ENCODE measurements around the gene CNNM3.

- PRO-cap = no peak
- RAMPAGE, long total RNA, 4 experiments = no peak in any of the 4 experiments
Measured at GRCh38 chr2:96761344-96761655, 598 bp downstream of the CNNM4 start.

DNA sequence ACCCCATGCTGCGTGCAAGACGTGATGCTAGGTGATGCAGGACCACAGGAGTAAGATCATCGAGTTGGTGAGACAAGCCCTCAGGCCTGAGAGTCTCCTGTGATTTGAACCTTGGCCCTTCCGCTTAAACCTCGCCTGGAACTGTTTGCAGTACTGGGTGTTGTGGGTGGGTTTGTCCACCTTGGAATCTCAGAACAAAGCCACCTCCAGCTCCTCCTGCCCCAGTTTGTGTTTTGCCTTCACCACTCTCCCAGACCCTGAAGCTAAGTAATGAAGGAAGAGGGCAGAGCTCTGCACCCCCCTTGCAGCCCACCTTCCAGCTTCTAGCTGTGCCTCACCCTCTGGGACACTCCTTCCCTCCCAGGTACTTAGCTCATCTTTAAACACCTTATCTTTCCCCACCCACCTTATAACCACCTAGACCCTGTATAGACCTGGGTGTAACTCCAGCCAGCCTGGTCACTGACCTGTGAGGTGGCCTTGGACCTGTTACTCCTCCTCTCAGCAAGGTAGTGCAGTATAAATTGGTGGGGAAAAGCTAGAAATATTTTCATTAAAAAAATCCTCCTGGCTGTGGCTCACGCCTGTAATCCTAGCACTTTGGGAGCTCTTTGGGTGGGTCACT, 6.6 kb downstream of the CNNM4 start:
- PRO-cap = no peak
- RAMPAGE, long total RNA, 4 experiments = no peak in any of the 4 experiments

- PRO-cap = no peak
- RAMPAGE, long total RNA, 4 experiments = no peak in any of the 4 experiments
Measured at GRCh38 chr2:96789400-96789649, 26.7 kb upstream of the CNNM3 start.

- PRO-cap = bidirectional peak, plus-strand start at chr2:96816253, minus-strand start at chr2:96816042
- RAMPAGE, long total RNA, 4 experiments = no peak in any of the 4 experiments
Measured at GRCh38 chr2:96816197-96816993, at the start of gene CNNM3. TSS of gene CNNM3 (plus strand) at chr2:96816268.

- PRO-cap = no peak
- RAMPAGE, long total RNA, 4 experiments = no peak in any of the 4 experiments
Measured at GRCh38 chr2:96866201-96867459, 3.2 kb downstream of the SEMA4C start.

DNA sequence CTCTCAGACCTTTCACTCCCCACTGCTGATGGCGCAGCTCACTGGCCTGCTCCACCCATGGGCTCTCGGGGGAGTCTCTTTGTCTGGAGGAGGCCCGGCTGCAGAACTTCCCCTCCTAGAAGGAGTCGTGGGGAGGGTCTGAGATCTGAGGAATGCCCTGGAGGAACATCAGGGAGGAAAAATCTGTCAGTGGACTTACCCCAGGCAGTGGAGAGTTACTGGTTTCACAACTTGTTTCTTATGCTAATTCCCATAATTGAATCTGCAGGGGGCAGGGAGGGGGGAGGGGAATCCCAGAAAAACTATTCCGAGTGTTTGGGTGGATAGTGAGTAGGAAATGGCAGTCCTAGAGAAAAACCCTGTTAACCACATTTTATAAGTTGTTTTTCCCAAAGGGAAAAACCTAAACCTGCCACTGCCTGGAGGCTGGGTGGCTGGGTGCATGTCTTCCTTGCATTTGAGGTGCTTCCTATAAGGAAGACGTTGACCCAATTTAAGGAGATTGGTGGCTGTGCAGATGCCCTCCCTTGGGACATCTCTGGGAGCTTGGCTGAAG, 11.7 kb upstream of the SEMA4C start:
- PRO-cap = no peak
- RAMPAGE, long total RNA, 4 experiments = no peak in any of the 4 experiments

- PRO-cap = no peak
- RAMPAGE, long total RNA, 4 experiments = no peak in any of the 4 experiments
Measured at GRCh38 chr2:97200141-97200695, 87.3 kb downstream of the ANKRD36 start.

- PRO-cap = no peak
- RAMPAGE, long total RNA, 4 experiments = no peak in any of the 4 experiments
Measured at GRCh38 chr2:97213308-97213751, 100.4 kb downstream of the ANKRD36 start.

- PRO-cap = no peak
- RAMPAGE, long total RNA, 4 experiments = no peak in any of the 4 experiments
Measured at GRCh38 chr2:97740979-97741483, 27.7 kb downstream of the ZAP70 start.

GRCh38 chr2:97757080-97757538, 43.7 kb downstream of the ZAP70 start:
- PRO-cap = no peak
- RAMPAGE, long total RNA, 4 experiments = no peak in any of the 4 experiments

- PRO-cap = no peak
- RAMPAGE, long total RNA, 4 experiments = no peak in any of the 4 experiments
Measured at GRCh38 chr2:97869053-97869951, 126.4 kb downstream of the TMEM131 start.

- PRO-cap = no peak
- RAMPAGE, long total RNA, 4 experiments = no peak in any of the 4 experiments
Measured at GRCh38 chr2:98149300-98149834, 62.4 kb downstream of the VWA3B start.

DNA sequence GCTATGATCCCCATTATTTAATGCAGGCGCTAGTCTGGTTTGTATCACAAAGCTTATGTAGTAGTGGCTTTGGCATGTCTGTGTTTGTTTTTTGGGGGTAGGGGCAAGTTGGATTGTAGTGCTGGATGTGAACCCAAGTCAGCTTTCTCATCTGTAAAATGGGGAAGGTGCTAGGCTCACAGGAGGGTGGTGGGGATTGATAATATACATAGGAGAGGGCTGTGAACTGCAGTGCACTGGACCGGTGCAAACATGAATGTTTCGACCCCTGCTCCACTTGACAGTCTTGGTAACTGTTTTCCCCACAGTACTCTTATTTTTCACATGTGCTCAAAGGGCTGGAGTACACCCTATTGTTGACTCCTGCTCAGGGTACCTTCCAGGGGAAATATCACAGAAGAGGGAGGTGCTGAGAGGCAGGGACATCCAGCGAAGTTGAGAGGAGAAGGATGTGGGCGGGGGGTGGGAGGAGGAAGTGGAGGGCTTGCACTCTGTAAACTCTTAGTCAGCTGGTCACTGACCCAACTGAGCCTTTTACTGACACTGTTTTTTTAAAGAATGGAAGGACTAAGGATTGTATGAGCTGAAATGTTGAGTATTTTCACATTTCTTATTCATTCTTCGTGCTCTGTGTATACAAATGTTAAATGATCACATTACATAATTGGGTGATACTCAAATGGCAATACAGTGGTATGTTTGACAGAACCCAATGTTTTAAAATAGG, 9.8 kb downstream of the INPP4A start:
- PRO-cap = no peak
- RAMPAGE, long total RNA, 4 experiments = no peak in any of the 4 experiments

GRCh38 chr2:98508629-98509118, 64.0 kb downstream of the INPP4A start:
- PRO-cap = no peak
- RAMPAGE, long total RNA, 4 experiments = no peak in any of the 4 experiments

DNA sequence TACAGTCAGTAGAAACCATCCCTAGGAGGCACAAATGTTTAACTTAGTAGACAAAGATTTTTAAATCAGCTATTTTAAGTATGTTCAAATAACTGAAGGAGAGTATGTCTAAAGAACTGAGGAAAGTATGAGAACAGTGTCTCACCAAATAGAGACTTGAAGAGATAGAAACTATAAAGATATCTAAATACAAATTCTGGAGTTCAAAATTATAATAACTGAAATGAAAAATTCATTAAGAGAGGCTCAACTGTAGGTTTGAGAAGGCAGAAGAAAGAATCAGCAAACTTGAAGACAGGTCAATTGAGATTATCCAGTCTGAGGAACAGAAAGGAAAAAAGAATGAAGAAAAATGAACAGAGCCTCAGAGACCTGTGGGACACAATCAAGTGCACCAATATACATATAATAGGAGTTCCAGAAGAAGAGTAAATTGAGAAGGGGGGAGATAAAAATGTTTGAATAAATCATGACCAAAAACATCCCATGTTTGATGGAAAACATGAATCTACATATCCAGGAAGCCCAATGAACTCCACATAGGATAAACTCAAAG, 80.2 kb downstream of the COA5 start:
- PRO-cap = no peak
- RAMPAGE, long total RNA, 4 experiments = no peak in any of the 4 experiments

GRCh38 chr2:98560350-98560835, 47.9 kb downstream of the COA5 start:
- PRO-cap = no peak
- RAMPAGE, long total RNA, 4 experiments = no peak in any of the 4 experiments

- PRO-cap = no peak
- RAMPAGE, long total RNA, 4 experiments = no peak in any of the 4 experiments
Measured at GRCh38 chr2:98670736-98671937, 59.8 kb downstream of the MGAT4A start.

- PRO-cap = no peak
- RAMPAGE, long total RNA, 4 experiments = start-site peak on the minus strand in 2 of 4 experiments, at chr2:98771817-98772320 at its widest, 17 to 21 reads per replicate
Measured at GRCh38 chr2:98771543-98772595, 40.9 kb upstream of the MGAT4A start.

DNA sequence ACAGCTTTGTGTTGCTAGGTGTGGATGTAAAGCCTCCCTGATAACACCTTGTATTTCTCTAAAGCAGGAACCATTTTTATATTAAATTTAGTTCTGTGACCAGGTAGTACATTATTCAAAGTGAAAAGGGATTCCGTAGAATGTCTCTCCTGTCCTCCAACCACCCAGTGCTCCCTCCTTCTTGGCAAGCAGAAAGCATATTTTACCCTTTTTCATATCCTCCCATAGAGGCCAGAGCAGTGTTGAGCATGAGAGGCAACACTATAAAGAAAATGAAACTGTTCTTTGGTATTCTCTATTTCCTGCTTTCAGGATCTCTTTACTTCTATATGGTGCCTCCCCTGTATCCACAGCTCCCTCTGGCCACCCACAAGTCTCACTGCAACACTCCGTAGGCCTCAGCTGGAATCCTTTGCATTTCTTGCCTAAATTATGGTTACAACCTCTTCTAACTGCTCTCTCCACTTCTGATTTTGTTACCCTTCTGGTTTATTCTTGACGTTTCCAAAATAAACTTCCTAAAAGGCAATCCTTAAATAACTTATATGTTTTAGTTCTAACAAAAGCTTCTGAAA, 74.9 kb upstream of the C2orf15 start:
- PRO-cap = no peak
- RAMPAGE, long total RNA, 4 experiments = no peak in any of the 4 experiments

GRCh38 chr2:99154073-99154458, 676 bp downstream of the TSGA10 start:
- PRO-cap = no peak
- RAMPAGE, long total RNA, 4 experiments = no peak in any of the 4 experiments